ENCODE results near the gene LRP2.

GRCh38 chr2:169034910-169035353 lies 3.8 kb upstream of the ABCB11 start:
- PRO-cap: no peak

DNA sequence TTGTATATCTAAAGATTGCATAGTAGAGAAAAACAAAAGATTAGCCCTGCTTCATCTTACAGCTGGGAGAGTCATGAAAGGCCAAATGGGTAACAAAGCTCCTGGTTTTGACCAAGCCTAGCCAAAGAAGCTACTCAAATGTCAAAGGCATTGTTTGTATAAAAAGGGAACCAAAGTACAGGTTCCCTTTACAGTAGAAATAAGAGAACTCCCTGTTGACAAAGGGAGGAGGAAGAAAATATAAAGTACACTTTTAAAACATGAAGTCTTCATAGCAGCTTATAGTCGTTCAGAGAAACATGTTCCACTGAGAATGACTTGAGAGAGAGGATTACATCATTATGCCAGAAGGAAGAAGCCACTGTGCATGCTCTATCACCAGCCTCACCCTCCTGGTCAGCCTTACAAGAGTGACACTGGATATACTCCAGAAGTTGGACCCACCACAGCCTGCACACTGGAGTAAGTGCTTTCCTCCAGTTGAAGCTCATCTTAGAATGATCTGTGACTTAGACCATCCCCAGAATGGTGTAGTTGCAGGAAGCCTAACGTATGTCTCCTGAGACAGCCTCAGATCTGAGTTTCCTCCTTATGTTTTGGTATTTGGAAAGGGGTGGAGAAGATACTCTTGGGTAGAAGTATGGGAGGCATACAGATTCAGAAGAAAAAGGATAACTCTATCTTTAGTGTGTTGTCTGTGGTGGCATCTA lies 2.4 kb upstream of the DHRS9 start:
- PRO-cap: no peak

GRCh38 chr2:169362293-169363022 lies at the start of gene LRP2:
Gene LRP2, minus strand, starts transcription at chr2:169362534.
- PRO-cap: no peak

DNA sequence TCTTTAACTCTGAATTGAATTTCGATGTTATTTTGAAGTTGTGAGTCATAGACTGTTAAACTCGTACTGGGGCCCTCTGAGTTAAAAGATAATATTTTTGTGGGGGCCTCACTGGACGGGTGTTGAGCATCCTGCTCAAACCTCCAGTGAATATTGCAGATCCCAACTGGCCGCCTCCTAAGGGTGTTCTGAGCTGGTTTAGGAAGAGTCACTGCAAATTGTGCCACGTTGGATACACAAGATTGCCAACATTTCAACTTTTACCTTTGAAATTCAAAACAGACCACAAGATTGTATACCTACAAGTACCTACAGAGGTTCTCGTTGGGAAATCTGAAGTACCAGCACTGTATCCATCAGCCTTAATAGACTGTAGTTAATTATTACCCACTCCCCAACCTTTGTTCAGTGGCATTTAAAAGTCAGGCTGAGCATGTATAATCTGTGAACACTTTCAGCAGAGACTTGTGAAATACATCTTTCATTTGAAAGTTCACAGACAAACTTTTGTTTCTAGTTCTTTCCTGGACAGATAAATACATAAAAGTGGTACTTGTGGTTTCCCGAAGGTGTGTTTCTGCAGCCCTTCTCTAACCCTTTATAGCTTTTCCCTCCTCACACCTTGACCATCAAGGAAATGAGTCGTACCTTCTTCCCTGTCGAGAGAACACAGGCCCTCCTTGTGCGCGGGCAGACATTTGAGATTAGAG lies 27.9 kb downstream of the KLHL23 start:
- PRO-cap: no peak

GRCh38 chr2:169827597-169828321 lies 505 bp downstream of the UBR3 start:
- PRO-cap: unidirectional peak, plus-strand start at chr2:169827691; unidirectional peak, minus-strand start at chr2:169827913

DNA sequence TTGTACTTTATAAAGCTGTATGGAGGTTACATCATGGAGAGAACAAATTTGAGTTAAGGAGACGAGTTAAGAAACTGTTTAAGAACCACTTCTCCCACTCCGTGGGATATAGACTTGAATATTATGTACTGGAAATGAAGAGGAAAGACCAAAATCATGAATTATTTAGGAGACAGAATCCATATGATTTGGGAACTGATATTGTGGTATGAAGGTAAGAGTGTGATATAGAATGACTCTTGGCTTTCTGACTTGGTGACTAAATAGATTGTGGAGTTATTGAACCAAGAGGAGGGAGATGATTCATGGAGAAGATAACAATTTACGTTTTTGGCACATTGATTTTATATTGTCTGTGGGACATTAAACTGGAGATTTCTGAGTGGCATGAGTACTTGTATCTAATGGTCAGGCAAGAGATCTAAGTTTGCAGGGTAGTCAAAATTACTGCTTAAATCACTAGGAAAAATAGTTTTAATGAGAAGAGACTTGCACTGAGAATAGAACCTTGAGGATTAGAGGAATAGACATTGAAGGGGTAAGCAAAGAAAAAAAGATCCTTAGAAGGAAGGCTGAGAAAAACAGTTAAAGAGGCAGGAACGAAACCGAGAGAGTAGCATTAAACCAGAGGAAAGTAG lies 173.1 kb downstream of the UBR3 start:
- PRO-cap: no peak

GRCh38 chr2:170024613-170025507 lies 153.1 kb upstream of the MYO3B start:
- PRO-cap: no peak

DNA sequence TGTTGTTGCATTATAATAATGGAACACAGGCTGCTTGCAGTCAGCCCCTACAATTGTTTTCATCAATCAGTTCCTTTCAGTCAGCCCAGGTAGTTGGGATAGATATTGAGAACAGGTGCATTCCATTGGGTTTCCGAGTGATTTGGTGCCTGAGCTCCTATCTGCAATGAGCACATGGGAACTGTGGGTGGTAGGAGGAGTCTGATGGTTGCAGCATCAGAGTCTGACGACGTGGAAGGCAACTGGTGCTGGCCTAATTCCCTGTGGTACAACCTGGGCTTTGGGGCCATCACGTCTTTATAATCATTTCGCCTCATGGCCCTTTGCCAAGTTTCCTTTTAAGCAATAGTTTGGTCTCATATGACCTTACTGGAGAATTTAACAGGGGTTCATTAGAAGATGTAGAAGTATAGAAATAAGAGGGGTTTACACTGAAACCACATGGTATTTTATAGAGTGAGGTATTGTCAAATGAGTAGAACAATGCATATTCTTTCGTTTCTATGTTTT lies 252.4 kb upstream of the SP5 start:
- PRO-cap: no peak

DNA sequence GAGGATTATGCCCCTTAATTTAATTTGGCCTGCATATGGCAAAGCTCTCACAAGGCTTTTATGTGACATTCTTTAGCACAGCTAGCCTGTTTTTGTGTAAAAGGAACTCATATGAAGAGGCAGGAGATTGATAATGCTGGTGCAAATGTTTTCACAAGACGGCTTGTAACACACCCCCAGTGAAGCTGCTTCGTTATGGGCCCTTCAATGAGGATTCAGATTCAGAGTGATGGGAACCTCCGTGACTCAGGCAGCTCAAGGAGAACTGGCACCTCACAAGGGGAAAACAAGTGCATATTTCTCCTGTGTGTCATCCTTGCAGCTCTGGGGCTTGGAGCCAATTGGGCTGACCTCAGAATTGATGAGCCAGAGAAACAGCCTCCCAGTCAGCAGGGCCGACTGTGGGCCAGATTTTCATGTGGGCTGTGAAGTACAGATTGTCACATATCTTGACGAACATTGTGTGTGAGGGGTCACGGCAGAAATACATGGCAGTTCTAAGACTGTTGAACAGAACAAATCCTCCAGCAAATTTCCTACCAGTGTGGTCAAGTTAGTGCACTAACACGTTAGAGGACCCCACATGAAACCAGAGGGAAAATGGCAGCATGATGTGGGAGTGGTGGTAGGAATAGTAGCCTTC lies 189.6 kb upstream of the SP5 start:
- PRO-cap: no peak

DNA sequence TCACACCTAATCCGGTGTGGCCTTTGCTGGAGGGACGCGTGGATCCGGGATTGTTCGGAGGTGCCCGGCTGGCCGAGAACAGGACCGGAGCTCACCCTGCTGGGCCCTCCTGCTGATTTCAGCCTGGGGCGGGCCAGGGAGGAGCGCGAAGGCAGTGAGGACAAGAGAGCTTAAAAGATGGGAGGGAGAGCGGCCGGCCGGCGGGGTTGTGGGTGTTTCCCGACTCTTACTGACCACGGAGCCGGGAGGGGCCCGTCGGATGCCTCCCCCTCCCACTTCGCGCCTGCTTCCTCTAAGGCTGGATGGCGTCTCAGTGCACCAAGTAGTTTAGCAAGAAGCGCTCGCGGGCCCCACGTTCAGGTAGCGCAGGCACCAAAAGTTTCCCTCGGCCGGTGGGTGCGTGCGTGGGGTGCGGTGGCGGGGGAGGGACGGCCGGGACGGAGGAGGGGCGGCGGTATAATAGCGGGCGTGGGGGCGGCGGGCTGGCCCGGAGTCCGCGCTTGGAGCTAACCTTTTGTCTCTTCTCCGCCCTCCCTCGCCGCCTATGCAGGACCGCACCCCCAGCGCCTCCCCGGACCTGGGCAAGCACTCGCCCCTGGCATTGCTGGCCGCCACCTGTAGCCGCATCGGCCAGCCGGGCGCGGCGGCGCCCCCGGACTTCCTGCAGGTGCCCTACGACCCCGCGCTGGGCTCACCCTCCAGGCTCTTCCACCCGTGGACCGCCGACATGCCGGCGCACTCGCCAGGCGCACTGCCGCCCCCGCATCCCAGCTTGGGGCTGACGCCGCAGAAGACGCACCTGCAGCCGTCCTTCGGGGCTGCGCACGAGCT lies 787 bp downstream of the SP5 start:
- PRO-cap: no peak

GRCh38 chr2:170717449-170717803 lies 2.3 kb downstream of the SP5 start:
- PRO-cap: no peak

DNA sequence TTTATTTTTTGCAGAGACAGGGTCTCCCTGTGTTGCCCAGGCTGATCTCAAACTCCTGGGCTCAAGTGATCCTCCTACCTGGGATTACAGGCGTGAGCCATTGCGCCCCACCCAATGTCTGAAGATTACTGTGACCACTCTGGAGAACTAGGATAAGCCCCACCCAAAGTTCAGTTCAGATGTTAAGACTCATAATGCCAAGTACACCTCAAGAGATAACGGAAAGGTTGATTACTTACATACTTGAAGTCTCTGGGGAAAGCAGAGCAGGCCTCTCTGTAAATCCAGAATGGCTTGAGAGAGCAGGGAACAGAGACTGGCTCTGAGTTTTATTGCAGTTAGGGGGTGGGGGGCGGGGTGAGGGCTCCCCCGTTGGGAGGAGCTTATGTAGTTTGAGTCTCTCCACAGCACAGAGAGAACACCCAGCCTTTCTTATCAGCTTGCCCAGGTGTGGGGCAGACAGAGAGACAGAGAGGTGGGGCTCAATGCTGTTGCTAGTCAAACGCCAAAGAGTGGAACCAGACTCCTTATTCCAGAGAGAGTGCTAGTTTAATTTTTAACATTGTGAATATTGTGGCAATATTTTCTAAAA lies 26.4 kb upstream of the ERICH2 start:
- PRO-cap: no peak

- PRO-cap: no peak
Measured at GRCh38 chr2:170822757-170823979, 6.5 kb downstream of the GAD1 start.

DNA sequence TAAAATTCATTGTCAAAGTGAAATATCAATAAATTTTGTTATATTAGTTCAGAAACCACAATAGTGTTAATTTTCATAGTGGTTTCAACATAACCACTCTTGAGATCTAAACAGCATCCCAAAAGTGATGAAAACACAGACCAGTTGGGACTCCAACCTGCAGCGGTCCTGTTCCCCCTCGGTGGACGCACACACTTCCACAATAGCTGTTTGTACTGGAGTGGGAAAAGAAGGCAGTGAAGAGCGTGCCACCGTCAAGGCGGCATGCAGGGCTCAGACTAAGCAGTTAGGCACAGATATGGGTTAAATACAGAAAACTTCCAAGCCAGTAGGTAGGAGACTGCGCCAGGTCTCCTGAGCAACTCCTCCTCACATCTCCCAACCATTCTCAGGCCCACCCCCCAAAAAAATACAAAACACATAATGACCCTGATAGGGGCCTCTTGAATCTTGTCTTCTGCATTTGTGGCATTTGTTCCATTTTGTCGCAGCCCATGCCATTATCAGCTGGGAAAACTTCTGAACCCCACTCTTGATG lies 57.6 kb downstream of the GORASP2 start:
- PRO-cap: no peak

DNA sequence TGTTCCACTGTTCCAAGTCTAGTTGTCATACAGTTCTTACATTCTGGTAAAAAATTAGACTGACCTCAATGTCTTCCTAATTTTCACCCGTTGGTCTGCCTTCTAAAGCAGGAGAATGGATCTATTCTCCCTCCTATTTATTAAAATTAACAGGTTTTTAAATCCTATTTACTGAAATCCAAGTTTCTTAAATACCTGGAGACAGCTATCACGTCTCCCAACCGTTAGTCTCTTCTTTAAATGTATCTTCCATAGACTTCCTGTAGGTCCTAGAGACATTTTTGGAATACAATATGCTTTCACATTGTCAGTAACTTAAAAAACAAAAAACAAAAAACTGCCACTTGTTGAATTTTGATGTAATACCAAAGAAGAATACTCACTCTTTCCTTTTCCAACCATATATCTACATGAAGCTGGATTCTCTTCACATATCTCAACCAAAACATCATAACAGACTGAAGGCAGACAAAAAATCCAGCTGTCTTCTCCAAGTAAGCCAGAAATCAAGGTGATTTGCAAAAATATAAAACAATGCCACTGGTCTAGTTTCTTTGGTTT lies 4.8 kb downstream of the TLK1 start:
- PRO-cap: no peak

DNA sequence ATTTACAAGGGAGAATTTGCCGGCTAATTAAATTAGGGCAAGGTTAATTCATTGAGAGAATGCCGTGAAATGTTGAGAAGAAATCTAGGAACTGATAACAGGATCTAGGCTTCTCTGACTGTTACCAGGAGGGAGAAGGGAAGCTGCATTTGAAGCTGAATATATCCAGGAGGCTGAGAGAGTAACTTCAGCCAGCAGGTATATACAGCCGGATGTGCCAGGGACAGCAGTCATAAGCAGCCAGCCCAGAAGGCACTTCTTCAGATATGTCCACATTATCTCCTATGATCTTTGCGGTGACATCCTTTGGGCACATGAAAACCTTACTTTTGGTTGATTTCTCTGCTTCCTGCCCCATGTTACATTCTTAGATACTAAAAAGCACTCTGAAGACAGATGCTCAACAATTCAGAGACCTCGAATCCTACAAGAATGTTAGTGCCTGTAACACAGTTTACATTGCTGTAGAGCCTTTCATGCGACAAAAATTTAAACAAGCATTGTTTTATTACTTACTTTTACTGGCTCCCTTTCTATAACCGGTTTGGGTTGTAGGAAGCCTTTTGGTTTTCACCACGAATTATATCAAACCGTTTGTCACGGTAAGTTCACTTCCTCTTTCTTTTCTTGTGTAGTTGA lies 50.2 kb upstream of the TLK1 start:
- PRO-cap: no peak

- PRO-cap: no peak
Measured at GRCh38 chr2:171319181-171320186, 114.3 kb downstream of the METTL8 start.

DNA sequence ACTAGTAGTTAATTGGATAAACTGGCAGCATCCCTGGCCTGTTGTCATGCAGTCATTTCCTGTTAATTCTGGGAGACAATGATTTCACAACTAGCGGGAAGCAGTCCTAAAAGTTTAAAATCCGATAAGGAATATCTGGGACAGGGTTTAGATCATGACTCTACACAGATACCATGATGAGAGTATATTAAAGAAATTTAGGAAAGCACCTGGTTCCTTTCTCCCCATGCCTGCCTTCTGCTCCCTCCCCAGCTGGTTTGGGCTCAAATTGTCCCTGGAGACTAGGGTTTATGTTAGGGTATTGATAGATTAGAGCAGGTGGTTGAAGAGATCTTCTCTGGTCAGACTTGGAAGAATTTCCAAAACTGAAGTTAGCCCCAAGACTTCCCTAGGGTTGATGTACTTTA lies 32.9 kb downstream of the CYBRD1 start:
- PRO-cap: no peak

DNA sequence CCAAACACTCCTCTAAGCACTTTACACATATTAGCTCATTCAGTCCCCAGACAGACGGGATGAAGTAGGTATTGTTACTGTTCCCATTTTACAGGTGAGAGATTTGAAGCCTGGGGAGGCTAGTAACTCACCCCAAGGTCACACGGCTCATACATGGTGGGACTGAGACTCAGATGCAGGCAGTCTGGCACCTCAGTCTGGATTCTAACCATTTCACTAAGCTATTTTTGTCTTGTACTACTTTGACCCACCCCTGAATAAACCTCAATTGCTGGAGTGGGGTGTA lies 33.4 kb downstream of the CYBRD1 start:
- PRO-cap: no peak

DNA sequence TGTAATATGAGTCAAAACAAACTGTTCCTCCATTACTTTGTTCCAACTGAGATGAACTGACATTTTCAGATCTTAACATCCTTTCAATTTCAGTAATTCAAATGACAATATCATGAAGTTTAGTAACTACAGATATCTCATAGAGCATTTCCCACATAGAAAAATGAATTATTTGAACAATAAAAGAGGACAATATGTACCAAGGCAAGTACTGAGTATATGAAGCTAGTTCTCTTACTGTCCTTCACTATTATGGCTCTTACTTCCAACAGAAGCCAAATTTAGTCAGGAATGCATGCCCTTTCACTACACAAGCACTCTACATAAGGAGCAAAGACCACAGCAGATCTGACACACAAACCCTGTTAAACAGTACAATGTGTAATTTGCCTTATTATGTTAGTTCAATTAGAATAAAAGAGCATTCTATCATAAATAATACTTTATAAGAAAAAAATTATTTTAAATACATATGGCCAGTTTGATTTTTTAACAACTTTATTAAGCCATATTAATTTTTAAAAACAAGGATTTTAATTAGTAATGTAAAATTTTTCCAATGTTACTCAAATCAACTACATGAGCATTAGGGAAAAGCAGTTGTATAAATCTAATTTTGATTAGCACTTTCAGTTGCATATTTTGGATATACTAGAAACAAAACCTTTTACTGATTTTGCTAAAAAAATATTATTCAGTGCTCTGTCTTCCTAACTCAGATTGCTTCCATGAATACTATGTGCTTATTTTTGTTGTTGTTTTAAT lies 15.2 kb downstream of the SLC25A12 start:
- PRO-cap: no peak